Gallbladder (tissue), 1 donor: ENCODE data around the genes OR4C46 and OR5D13.

DNA sequence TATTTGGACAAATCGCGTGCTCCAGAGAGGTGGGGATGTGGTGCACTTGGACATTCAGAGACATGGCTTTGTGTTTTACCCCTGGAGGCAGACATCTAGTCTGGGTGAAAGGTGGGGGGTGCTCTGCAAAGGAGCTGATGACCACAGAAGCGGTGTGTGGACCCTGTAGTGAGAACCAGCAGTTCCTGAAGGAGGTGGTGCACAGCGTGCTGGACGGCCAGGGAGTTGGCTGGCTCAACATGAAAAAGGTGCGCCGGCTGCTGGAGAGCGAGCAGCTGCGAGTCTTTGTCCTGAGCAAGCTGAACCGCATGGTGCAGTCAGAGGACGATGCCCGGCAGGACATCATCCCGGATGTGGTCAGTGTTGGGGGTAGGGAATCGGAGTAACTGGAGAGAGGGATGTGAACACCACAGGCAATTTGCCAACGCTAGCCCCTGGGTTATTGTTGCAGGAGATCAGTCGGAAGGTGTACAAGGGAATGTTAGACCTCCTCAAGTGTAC, 32.0 kb downstream of the NR1H3 start:
- PRO-cap, result no peak

- PRO-cap, result no peak
Observed at GRCh38 chr11:47305646-47306192, 46.8 kb downstream of the MYBPC3 start.

DNA sequence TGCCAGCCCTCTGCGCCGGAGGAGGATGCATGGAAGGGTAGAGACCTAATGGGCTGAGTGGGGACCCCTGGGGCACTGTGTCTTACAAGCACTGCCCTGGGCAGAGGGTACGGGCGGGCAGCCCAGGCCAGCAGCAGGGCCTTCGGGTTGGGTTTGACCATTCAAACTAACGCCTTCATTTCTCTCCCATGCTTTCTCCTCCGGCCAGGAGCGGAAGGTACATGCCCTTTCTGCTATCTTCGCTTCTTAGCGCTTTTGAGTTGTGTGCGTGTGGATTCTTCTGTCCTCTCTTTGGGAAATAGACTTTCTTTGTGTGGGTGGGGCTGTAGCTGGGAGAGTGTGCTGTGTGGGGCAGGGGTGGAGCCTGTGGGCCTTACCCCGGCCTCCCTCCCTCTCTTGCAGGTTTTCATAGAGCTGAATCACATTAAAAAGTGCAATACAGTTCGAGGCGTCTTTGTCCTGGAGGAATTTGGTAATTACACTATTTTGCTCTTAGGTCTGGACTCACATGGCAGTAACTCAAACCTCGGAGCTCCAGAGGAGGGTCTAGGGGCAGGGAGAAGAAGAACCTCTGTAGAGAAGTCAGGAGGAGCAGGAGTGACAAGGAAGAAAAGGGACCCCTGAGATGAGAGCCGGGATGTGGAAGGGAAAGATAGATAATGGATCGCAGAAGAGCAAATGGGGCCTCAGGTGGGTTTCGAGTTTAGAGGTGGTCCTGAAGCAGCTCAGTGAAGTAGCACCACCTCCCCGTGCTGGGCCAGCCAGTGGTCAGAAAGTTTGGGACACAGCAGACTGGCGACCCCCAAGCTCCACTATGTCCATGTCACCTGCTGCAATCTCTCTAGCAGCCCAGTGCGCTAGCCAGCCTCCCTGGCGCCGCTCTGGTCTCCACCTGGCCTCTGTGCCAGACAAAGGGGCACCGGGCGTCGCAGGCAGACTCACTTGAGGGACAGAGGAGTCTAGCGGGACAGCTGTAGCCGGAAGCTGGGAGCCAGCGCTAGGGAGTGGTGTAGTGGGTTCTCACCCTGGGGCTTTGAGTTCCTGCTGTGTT, 25.8 kb downstream of the MYBPC3 start:
- PRO-cap, result no peak

- PRO-cap, result no peak
Observed at GRCh38 chr11:47329680-47331115, 22.3 kb downstream of the MYBPC3 start.

DNA sequence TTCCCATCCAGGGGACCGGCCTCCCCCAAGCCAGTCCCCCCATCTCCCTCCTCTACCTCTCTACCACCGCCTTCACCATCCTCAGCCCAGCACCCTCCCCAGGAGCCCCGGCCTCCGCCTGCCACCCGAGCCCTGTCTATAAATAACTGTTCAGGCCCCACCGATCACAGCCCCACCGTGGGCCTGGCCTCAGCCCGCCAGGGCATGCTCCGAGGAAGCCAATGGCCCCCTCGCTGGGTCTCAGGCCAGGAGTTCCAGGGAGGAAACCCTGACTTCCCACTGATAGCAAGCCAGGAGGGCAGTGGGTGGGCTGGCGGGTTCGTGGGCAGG, 458 bp downstream of the SPI1 start:
- PRO-cap, result no peak

- PRO-cap, result bidirectional peak, plus-strand start at chr11:47400310, minus-strand start at chr11:47400215
Observed at GRCh38 chr11:47399788-47400759, 8.3 kb upstream of the SLC39A13 start.

- PRO-cap, result unidirectional peak, minus-strand start at chr11:47409190
Observed at GRCh38 chr11:47408783-47409453, 528 bp downstream of the SLC39A13 start.

DNA sequence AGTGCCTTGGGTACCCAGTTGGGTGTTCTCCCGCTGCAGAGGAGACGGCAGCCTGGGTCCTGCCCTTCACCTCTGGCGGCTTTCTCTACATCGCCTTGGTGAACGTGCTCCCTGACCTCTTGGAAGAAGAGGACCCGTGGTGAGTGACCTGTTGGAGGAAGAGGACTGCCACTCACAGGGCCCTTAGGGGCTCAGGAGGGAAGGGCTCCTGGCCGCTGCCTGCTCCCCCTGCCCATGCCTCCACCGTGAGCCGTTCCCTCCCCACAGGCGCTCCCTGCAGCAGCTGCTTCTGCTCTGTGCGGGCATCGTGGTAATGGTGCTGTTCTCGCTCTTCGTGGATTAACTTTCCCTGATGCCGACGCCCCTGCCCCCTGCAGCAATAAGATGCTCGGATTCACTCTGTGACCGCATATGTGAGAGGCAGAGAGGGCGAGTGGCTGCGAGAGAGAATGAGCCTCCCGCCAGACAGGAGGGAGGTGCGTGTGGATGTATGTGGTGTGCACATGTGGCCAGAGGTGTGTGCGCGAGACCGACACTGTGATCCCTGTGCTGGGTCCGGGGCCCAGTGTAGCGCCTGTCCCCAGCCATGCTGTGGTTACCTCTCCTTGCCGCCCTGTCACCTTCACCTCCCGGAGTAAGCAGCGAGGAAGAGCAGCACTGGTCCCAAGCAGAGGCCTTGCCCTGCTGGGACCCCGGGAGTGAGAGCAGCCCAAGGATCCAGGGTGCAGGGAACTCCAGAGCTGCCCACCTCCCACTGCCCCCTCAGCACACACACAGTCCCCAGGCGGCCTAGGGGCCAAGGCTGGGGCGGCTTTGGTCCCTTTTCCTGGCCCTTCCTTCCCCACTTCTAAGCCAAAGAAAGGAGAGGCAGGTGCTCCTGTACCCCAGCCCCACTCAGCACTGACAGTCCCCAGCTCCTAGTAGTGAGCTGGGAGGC, 6.9 kb downstream of the SLC39A13 start:
- PRO-cap, result no peak

DNA sequence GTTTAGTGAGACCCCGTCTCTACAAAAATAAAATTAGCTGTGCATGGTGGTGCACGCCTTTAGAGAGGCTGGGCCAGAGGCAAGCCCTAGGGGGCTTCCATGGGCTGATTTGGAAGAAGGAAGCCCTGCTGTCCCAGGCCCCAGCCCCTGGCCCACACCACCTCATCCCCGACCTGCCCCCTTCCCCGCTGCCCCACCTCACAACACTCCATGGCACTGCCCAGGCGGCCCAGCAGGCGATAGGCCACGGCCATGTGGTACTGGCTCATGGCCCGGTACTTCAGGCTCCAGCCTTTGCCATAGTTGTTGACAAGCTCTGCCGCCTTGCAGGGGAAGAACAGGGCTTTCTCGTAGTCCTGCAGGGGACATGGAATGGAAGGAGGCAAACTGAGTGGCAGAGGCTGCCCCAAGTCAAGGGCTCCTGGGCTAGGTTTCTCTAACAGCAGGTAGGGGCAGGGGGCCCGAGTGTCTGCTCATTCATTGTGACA, 6.4 kb downstream of the RAPSN start:
- PRO-cap, result no peak

GRCh38 chr11:47470188-47471354, 21.6 kb upstream of the RAPSN start:
- PRO-cap, result no peak

- PRO-cap, result no peak
Observed at GRCh38 chr11:47471473-47472450, 22.8 kb upstream of the RAPSN start.

GRCh38 chr11:47843344-47843845, 4.8 kb downstream of the NUP160 start:
- PRO-cap, result no peak

DNA sequence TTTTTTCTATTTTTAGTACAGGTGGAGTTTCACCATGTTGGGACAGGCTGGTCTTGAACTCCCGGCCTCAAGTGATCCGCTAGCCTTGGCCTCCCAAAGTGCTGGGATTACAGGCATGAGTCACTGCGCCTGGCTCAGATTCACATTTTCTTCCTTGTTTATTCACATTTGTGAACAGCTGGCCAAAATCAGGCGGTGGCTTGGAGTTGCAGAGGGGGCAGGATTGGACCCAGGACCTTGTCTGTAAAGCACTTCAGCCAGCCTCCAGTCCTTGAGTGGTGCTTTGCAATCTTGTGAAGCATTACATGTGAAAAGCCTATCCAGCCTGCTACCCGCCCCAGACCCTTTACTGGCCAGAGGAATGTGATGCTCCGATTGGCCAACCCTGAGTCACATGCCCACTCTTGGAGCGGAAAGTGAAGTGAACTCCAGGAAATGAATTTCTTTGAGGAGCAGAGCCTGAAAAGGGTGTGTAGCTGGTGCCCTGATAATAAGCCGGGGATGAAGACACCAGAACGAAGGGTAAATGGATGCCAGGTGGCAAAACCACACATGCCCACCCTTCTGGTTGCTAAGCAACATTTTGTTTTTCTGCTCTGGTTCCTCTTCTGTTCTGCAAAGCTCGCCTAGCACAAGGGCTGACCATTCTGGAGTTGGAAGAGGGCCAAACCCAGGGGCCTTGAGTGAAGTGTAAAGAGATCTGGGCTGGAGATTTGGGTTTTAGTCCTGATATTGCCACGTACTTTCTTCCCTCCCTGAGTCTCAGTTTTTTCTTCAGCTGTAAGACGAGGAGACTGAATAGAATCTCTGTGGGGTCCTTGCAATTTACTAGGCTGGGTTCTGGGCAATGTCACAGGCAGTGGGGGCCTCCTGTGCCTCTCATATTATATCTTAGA, 62.4 kb upstream of the PTPRJ start:
- PRO-cap, result bidirectional peak, plus-strand start at position 441 of the sequence, minus-strand start at position 277 of the sequence

- PRO-cap, result no peak
Observed at GRCh38 chr11:47950341-47950619, 30.1 kb upstream of the PTPRJ start.

GRCh38 chr11:47991235-47991868, 11.0 kb downstream of the PTPRJ start:
- PRO-cap, result no peak

DNA sequence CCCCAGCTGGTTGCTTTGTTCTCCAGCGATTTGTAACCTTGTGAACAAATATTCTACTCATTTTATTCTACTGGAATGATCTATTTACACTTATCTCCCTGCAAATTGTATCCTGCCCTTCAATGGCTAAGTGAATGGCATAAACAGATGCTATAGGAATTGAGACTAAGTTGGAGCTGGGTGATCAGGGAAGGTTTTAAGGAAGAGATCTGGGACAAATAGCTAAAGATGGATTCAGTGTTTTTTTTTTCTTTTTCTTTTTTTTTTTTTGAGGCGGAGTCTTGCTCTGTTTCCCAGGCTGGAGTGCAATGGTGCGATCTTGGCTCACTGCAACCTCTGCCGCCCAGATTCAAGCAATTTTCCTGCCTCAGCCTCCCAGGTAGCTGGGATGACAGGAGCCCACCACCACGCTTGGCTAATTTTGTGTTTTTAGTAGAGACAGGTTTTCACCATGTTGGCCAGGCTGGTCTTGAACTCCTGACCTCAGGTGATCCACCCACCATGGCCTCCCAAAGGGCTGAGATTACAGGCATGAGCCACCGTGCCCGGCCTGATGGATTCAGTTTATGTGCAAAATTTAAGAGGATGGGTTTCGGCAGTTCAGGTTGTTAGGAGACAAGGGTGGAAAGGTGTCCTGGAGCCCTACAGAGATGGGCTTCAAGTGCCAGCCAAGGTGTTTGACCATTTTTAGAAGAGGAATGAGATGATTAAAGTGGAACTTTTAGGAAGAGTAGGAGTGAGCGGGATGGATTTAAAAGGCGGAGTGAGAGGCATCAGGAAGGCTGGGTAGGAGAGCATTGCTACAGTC, 97.7 kb downstream of the PTPRJ start:
- PRO-cap, result no peak

- PRO-cap, result no peak
Observed at GRCh38 chr11:48095852-48096688, 115.7 kb downstream of the PTPRJ start.

DNA sequence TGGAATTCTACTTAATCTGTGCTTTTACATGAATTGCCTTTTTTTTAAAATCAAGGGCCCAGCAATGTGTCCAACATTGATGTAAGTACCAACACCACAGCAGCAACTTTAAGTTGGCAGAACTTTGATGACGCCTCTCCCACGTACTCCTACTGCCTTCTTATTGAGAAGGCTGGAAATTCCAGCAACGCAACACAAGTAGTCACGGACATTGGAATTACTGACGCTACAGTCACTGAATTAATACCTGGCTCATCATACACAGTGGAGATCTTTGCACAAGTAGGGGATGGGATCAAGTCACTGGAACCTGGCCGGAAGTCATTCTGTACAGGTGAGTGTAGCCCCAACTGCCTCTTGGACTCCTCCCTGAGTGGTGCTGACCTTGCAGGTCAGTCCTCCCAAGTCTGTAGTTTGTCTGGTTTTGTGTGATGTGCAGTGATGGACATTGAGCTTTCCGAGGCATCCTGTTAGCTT, 79.6 kb upstream of the OR4B1 start:
- PRO-cap, result no peak

DNA sequence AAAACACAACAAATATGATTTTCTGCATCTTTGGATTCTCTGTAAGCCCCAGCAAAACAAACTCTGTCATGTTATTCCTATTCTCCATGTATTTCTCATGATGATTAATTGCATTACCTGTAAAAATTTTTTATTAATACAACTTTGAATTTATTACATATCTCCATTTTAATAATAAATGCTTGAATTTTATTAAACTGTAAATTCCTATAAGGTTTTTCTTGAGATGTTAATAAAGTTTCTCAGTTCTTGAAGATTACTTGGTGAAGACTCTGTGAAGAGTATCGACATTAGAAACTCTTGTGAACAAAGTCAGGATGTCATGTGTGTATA, at the start of gene OR4C46:
Gene OR4C46 (minus strand): TSS at position 88 of the 333 bp plus-strand sequence.
- PRO-cap, result no peak

GRCh38 chr11:55773145-55773566, at the start of gene OR5D13:
Gene OR5D13 (plus strand): TSS chr11:55773438.
- PRO-cap, result no peak